Spinal cord (tissue), 3 donors: ENCODE data around the genes OR10J1, VSIG8, ATP1A2 and VANGL2.

DNA sequence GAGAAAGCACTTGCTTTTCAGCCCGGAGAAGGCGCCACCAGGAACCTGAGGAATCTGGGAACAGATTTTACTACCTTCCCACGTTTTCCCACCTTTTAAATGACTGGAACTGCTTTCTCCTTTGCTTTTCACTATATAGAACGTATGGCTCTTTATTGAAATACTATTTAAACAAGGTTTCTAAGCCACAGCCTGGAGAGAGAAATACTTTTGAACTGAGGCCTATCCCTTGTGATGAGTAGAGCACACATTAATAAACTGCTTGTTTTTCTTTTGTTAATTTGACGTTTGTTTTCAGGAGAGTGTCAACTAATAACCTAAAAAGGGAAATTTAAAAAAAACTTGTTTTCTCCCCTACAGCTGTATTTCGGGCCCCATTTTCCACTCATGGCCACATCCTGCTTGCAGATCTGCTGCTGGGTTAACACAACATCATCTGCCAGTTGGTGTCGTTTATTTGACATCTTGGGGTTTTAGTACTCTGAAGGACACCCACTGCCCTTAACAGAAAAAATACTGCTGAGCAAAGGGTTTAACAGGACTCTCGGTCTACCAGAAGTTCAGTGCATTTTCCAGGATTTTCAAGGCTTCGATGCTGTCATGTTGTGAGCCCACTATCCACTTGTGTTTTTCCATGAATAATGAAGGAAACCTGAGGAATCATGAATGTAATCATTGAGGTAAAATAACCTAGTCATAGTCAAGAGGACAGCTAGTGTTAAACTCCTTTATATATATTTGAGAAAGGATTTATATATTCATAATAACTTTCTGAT lies 855 bp upstream of the PYHIN1 start:
- PRO-cap, result no peak
- RAMPAGE, long total RNA, result no peak

GRCh38 chr1:159009219-159009643 lies 476 bp upstream of the IFI16 start:
- PRO-cap, result no peak
- RAMPAGE, long total RNA, result no peak

DNA sequence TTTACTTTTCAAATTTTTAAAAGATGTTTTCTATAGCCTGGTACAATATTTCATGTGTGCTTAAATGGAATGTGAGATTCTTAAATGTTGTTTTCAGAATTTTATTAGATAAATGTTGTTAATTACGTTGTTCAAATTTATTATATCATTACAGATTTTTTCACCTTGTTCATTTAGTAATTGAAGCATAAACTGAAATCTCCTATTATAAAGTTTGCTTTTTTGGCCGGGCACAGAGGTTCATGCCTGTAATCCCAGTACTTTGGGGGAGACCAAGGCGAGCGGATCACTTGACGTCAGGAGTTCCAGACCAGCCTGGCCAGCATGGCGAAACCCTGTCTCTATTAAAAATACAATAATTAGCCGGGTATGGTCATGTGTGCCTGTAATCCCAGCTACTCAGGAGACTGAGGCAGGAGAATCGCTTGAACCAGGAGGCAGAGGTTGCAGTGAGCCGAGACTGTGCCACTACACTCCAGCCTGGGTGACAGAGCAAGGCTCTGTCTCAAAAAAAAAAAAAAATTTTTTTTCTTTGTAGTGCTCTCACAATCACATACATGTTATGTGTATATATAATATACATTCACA lies 1.3 kb downstream of the IFI16 start:
- PRO-cap, result no peak
- RAMPAGE, long total RNA, result no peak

DNA sequence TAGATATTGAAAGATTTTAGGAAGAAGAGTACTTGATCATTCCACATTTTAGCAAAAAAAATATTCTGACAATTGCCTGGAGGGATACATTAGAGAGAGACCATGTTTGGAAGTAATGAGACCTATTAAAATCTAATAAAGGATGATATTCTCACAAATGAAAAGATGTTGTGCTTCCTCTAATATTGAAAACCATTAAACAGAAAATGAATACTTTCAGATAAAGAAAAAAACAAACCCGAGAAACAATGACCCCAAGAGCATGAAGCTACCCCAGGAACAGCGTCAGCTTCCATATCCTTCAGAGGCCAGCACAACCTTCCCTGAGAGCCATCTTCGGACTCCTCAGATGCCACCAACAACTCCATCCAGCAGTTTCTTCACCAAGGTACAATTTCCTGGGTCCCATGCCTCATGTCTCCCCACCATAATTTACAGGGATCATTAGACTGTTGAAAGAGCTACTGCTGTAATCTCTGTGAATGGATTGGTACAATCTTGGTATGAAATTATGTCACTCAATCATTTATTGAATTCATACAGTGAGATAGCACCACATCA lies 22.7 kb downstream of the IFI16 start:
- PRO-cap, result no peak
- RAMPAGE, long total RNA, result no peak

DNA sequence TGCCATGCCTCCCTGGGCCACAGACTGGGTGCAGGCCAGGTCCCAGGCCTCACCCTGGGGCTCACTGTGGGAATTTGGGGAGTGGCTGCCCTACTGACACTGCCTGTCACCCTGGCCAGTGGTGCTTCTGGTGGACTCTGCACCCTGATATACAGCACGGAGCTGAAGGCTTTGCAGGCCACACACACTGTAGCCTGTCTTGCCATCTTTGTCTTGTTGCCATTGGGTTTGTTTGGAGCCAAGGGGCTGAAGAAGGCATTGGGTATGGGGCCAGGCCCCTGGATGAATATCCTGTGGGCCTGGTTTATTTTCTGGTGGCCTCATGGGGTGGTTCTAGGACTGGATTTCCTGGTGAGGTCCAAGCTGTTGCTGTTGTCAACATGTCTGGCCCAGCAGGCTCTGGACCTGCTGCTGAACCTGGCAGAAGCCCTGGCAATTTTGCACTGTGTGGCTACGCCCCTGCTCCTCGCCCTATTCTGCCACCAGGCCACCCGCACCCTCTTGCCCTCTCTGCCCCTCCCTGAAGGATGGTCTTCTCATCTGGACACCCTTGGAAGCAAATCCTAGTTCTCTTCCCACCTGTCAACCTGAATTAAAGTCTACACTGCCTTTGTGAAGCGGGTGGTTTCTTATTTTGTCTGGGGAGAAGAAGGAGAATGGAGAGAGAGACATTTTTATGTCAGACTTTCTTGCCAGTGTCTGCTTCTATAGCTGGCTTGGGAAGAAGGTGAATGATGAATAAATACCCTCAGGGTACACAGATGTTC lies 1.4 kb downstream of the ACKR1 start:
- PRO-cap, result no peak
- RAMPAGE, long total RNA, result no peak

DNA sequence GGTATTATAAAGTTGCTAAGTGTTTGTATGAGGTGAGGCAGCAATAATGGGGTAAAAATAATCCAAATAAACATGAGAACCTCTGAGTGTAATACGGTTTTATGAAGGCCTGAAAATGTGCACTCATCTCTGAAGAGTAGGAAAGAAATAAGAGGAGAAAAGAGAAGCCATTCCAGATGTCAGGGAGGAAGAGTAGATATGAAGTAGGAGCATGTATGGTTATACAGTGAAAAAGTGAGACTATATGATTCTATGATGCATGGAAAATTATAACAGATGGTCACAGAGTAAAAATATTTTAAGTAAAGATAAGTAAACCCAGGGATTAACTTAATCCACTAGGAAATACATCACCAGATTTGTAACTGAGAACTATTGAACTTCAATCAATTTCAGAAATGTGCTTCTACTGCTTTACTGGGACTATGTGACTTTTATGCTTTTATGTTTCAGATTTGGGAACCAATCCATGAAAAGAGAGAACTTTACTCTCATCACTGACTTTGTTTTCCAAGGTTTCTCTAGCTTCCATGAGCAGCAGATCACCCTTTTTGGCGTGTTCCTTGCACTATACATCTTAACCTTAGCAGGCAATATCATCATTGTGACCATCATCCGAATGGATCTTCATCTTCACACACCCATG lies at the start of gene OR10J1:
Gene OR10J1, plus strand, starts transcription at position 400 of the 646 bp plus-strand sequence.
- PRO-cap, result no peak
- RAMPAGE, long total RNA, result no peak

DNA sequence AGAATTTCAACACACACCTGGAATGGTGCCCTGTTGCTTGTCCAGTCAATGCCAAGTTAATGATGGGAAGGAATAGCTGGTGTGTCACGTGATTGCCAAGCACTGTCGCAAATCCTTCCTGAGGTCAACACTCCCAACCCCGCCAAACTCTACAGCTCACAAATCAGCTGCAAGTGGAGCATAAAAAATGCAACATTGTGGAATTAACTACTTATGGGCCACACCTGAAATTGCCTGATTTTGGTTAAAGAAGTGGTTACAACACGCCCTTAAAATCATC lies 28.5 kb upstream of the DUSP23 start:
- PRO-cap, result no peak
- RAMPAGE, long total RNA, result no peak

DNA sequence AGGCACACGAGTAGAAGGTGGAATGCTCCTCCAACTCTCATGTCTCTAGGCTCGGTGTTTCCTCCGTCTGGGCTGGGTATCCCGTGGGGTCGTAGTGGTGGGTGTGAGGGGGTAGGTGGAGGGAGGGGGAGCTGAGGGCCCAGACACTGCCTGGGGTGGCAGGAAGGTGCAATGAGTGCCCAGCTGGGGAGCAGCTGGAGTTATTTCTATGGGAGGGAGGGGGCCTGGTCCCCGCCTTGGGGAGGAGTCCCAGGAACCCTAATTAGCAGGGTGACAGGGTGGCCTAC lies at the start of gene VSIG8:
Gene VSIG8, minus strand, starts transcription at position 177 of the 287 bp plus-strand sequence.
- PRO-cap, result no peak
- RAMPAGE, long total RNA, result no peak

DNA sequence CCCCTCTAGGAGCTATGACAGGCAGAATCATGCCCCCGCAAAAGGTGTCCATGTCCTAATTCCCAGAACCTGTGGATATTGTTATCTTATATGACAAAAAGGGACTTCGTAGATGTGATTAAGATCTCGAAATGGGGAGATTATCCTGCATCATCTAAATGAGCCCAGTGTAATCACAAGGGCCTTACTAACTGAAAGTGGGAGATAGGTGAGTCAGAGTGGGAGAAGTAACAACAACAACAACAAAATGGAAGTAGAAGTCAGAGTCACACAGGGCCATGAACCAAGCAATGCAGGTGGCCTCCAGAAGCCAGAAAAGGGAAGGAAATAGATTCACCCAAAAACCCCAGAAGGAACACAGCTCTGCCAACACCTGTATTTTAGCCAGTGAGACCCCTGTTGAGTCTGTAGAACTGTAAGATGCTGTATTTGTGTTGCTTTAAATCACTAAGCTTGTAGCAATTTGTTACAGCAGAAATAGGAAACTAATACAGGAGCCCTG lies 4.1 kb downstream of the TAGLN2 start:
- PRO-cap, result no peak
- RAMPAGE, long total RNA, result no peak

DNA sequence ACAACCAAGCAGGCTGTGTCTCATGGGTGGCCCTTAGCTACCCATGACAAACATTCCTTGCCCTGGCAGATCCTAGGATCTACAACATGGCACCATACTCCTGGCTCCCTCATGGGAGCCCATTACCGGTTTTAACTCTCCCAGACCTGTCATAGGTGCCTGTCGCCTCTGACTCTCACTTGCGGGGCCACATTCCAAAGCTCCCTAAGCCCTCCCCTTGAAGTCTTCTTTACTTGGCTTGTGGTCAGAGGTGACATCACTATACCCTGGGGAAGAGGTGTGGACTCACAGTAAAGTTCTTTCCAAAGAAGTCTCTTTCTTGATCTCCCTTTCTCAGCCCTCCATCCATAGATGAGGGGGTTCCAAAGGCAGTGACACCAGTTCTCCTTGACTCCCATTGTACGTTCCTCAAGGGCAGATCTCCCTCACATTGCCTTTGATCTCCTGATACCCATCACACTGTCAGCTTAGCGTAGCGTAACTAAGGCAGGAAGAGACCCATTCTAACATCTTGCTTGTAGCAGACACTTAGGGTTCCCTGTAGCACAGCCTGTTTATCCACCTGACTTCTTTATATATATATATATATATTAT lies 5.5 kb upstream of the SLAMF9 start:
- PRO-cap, result no peak
- RAMPAGE, long total RNA, result no peak

- PRO-cap, result no peak
- RAMPAGE, long total RNA, result start-site peak on the plus strand at chr1:160115758-160115797, 2,694 and 2,893 reads in 2 replicates
These were observed at the start of gene ATP1A2 for GRCh38 chr1:160115468-160115967. TSS of gene ATP1A2 (plus strand) at chr1:160115759.

DNA sequence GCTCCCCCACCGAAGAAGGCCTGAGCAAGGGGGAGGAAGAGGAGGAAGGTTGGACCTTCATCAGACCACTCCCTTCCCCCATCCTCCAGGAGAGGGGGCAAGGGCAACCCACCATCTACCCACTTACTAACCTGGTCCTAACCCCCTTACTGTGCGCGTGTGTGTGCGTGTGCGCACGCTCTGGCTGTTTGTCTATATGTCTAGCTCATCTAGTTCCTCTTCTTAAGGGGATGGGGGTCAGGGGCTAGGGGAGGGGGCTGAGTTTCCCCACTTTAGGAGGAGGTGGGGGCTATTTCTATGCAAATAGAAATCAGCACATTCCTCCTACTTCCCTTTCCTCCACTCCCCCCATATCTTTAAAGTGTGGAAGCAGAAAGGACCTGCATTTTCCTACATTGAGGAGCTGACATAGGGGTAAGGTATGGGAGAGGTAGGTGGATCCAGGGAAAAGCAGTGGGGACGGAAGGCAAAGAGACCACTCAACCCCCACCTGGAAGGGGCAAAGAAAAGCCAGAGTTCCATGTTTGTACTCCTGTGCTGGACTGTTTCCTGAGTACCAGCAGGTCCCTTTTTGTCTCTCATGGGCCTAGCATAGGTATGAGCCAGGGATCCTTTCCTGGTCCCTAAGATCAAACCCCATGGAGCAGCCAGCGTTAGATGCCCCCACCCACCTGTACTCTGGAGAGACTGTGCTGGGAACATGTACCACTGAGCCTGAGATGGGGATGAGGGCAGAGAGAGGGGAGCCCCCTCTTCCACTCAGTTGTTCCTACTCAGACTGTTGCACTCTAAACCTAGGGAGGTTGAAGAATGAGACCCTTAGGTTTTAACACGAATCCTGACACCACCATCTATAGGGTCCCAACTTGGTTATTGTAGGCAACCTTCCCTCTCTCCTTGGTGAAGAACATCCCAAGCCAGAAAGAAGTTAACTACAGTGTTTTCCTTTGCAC lies 8.6 kb downstream of the PEA15 start:
- PRO-cap, result no peak
- RAMPAGE, long total RNA, result no peak

DNA sequence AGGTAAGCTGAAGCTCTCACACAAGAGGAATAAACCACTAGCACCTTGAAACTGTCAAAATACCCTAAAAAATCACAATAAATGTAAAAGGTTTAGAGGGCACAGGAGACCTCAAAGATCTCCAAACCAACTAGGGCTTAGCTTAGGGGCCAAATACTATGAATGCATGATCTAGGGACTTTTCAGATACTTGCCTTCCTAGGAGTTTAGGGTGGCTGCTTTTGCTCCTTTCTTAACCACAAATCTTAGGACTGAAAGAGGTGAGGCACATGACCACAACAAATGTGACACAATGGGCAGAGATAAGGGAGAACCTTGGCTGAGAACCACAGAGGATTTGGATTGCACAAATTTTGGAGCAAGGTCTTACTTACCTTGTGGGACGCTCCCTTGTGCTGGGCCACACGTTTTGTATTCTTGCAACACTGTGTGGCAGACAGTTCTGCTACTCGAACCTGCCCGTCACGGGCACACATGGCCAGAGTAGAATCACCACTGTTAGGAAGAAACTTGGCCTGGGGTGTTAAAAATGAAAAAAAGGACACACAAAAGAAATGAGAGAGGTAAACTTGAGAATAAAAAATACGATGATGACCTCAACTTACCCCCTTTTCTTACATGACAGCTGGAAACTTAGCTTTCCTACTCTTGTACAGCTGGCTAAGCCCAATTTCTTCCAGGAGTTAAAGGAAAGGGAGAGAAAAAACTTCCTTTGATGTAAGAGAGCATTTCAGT lies 23.9 kb downstream of the DCAF8 start:
- PRO-cap, result no peak
- RAMPAGE, long total RNA, result no peak

DNA sequence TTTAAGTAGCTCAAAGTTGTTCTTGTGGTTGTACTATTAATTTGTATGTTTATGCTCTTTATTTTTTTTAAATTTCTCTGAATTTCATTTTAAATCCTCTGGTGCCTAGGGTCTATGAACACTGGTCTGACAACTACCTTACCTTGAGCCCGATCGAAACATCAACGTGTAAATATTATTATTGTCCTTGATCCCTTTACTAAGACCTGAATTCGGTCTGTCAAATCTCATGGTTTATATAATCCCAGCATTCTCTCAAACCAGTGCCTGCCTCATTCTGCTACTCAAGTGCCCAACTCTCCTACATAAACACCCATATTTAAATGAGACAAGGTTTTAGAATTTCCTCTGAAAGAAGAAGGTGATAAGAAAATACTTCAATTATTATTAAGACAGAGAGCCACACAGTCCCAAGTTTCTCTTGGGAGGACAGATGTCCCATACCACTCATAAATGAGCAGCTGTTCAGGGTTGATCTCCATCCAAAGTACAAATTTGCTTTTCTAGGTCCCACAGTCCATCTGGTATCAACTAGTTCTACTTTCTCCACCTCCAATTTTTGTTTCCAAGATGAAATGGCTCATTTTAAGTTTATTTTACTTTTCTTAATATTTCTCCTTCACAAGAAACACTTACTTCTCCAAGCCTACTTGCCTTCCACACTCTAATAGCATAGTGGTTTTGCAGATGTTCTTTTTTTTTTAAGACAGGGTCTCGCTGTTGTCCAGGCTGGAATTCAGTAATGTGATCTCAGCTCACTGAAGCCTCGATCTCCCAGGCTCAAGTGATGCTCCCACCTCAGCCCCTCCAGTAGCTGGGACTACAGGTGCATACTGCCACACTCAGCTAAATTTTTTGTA lies 11.3 kb downstream of the DCAF8 start:
- PRO-cap, result no peak
- RAMPAGE, long total RNA, result no peak

- PRO-cap, result no peak
- RAMPAGE, long total RNA, result no peak
These were observed 4.7 kb upstream of the PEX19 start for GRCh38 chr1:160289324-160290385.

DNA sequence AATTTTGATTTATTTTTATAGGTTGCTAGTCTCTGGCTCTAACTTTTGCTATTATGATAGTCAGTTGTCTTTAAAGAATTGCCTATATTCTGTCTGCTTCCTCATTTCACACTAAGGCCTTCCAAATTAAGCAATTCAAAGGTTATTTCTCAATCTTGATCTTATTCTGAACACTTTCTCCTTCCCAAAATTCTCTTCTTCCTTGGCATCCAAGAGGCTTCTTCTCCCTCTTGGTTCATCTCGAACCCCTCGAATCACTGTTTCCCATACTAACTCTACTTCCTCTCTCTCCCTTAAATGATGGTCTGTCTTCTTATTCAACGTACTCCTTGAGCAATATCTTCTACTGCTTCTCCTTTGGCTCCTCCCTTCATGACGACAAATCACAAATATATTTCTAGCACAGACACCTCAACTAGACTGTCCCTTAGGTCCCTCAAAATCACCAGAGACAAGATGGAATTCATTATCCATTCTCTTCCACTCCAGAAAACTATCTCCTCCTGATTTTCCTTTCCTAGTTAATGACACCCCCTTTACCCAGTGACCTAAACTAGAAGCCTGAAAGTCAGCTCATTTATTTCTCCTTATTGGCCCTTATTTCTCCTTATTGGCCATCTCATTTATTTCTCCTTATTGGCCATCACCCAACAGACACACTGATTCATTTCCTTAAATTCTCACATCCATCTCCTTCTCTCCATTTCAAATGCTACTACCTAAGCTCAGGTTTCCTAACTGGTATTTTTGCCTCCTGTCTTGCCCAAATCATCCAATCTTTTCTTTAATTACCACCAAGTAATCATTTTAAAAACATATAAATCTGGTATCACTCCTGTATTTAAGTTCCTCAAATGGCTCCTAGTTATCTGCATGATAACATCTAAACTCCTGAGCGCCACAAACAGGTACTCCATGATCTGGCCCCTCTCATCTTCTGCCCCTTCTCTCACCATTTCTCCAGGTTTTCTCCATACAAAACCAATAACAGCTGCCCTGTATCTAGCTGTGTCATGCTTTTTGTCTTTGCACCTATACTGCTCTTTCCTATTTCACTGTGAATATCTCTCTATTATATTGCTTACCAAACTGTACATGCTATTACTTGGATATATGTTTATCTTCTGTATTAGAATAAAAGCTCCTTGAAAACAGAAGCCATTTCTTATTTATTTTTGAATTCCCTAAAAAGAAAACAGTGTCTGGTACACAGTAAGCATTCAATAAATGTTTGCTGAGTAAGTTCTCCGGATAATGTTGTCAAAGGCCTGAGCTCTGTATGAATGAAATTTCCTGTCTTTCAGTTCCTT lies 4.1 kb downstream of the COPA start:
- PRO-cap, result no peak
- RAMPAGE, long total RNA, result no peak

GRCh38 chr1:160400225-160401286 lies at the start of gene VANGL2:
TSS of gene VANGL2 (plus strand) at chr1:160400564.
- PRO-cap, result no peak
- RAMPAGE, long total RNA, result no peak

DNA sequence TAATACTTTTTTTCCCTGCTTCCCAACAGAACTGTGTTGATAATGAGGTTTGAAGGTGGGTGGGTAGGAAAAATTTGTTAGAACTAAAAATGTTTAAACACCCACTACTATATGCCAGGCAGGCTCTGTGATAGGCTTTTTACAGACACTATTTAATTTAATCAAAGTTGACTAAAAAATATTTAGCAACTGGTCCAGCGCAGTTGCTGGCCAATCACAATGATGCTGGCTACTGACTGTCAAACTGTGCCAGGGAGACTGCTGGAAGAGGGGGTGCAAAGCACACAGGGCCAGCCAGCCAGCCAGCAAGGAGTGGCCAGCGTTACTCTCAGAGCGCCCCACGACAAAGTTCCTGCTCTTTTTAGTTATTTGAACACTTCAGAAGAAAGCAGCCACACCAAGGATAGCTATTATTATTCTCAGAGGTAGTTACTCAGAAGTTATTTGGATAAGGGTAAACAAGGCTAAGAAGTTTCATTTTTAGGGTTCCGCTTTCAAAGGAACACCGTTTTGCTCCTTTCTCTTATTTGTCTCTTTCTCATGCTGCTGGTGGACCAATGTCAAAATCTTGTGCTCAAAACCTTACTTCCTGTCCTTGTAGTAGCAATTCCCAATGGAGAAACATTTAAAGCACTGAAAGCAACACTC lies 59.8 kb downstream of the VANGL2 start:
- PRO-cap, result no peak
- RAMPAGE, long total RNA, result no peak

DNA sequence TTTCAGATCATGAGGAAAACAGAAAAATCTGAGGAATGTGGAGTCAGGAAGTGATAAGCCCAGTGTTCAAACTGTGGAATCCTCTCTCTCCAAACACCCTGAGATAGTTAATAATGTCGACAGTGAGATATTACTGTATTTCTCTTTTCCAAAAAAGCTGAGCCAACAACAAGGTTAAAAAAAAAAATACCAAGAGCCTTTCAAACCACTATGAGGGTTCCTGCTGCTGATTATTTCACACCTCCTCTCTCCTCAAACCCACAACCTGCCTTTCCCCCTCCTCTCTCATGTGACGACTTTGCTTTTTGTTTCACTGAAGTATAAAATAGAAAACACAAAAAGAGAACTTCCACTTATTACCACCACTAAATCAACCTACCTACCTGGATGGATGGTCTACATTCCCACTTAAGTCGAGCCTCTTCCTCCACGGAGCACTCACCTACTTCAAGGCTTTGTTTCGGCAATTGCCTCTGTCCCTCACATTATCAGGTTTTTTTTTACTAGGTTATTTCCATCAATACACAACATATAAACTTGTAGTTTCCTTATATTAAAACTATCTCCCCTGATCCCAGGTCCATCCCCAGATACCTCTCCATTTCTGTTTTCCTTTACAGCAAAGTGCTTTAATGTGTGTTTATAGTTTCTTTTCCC lies 8.7 kb downstream of the SLAMF1 start:
- PRO-cap, result no peak
- RAMPAGE, long total RNA, result no peak

- PRO-cap, result no peak
- RAMPAGE, long total RNA, result no peak
These were observed 21.6 kb downstream of the LY9 start for GRCh38 chr1:160817571-160817897.